Bronchial lymph node (tissue), 1 donor: ENCODE results near the genes IPO8 and TSPAN11.

DNA sequence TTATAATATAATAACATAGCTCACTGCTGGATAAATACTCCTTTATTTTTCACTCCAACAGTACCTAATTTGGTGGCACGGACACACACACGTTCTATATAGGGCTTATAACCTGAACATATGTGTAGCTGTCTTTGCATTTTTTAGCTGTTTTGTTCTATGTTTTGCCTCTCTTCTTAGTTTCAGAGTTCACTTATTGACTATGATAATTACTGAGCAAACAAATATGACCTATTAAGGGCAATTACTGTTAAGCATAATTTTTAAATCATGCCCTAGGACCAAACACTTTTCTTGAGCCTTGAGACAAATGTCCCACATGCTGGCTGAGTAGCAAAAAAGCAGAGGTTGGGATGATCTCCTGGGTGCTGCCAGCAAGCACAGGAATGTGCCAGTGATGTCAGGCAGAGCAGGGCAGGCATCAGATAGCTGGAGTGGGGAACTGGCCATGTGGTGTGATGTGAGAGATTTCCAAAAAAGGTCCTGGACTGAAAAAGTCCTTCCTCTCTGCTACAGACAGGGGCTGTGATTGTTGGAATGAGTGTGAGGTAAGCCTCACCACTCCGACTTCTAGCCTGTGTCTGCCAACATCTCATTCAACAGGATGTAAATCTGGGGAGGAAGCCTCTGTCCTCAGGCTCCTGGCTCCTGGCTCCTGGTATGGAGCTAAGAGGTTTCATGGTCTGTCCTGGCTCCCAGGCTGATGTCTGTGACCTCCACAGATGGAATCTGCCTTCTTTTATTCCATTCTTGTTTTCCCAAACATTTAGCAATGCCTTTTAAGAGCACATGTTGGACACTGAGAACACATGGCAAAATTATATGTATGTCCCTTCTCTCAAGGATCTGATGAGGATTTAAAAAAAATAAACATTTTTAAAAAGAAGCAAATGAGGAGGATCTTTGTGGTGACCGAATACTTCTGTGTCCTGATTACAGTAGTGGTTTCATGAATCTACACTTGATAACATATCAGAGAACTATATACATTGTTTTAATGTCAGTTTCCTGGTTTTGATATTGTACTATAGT is 50.2 kb upstream of the STK38L start:
- PRO-cap: unidirectional peak, plus-strand start at position 599 of the sequence

DNA sequence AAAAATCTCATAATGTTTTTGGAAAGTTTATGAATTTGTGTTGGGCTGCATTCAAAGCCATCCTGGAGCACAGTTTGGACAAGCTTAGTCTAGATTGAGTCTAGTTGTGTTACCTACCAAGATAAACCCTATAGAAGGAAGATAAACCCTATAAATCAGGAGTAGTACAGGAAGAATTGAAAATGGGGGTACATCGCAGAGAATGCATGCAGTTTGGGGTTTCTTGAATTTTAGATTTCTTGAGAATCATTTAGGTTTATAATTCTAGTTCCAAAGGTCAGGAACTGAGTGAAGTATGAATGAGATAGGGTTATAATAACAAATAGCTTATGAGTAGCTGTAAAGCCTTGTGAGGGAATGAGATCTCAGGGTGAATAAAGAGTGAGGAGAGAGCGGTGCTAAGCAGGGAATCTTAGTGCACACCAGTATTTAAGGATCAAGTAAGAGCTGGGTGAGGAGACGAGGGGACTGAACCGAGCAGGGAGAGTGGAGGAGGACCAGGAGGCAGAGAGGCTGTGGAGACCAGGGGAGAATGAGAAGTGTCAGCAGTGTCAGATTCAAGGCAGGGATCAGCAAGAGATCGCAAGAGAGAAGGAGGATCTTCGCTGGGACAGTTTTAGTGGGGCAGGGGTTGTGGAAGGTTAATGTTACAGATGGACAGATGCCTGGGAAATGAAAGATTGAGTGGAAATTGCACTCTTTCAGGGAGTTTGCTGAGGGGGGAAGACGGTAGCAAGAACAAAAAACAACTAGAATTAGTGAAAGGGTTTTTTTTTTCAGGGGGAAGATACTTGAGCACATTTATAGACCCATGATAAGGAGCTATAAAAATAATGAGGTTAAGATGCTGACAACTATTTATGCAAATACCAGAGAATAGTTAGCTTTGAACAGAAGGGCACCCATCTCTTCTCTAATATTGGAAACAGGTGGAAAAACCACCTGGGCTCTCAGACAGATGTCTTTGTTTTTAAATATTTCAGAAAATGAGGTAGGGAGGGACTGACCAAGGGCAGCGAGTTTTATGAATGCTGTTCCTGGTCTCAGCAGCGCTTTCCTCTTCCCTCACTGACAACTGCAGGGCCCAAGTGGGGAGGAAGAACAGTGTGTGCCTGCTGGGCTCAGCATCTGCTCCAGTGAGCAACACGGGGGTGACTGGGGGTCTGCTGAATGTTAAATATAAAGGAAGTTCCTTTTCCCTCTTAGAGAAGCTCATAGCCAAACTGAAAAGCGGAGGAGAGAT is 46.8 kb downstream of the BMAL2 start:
- PRO-cap: no peak

GRCh38 chr12:27460345-27461289 is 14.1 kb downstream of the SMCO2 start:
- PRO-cap: no peak

DNA sequence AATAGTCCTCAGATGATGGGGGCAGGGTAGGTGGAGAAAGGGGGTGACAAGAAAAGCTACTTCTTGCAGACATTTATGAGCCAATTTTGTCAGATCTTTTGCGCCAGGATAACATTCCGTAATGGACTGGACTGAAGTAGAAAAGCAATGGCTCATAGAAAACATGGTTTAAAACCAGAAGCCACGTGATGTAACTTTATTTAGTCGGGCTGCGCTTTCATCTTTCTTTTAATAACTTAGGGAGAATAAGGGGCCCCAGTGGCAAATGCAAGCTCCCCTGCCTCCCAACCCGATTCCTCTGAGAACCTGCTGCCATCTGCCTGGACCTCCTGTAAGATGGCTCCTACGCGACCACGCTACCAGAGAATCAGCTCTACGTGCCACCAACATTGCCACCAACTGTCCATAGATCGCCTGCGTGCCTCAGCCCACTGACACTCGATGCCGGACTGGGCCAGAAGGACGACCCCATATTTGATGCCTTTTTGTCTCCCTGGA is 794 bp upstream of the KLHL42 start:
- PRO-cap: unidirectional peak, plus-strand start at position 434 of the sequence

- PRO-cap: no peak
Measured at GRCh38 chr12:27898025-27898318, 74.6 kb downstream of the PTHLH start.

- PRO-cap: no peak
Measured at GRCh38 chr12:28242017-28242821, 52.0 kb downstream of the CCDC91 start.

DNA sequence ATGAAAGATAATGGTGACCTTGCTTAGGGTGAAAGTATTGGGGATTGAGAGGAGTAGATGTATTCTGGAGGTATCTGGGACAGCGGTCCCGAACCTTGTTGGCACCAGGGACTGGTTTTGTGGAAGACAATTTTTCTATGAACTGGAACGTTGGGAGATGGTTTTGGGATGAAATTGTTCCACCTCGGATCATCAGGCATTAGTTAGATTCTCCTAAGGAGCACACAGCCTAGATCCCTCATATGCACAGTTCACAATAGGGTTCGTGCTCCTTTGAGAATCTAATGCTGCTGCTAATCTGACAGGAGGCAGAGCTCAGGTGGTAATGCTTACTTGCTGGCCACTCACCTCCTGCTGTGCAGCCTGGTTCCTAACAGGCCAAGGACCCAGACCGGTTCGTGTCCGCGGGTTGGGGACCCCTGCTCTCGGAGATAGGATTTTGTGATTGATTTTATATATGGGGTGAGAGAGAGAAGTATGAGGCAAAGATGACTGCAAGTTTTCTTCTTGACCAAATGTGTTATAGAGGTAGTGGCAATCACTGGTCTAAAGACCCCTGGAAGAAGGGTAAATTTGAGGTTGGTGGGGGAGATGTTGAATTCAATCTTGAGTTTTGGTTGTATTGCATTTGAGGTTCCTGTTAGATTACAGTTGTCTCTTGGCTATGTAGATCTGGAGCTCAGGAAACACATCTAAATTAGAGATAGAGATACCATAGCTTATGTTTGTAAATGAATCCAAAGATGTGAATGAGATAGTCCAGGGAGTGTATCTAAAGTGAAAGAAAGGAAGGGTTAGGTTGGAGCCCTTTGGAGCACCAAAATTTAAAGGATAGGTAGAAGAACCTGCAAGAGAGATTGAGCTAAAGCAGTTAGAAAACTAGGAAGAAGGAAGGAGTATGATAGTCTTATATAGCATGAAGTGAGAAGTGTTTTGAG is 57.7 kb downstream of the CCDC91 start:
- PRO-cap: no peak

GRCh38 chr12:28342053-28343333 is 152.2 kb downstream of the CCDC91 start:
- PRO-cap: no peak

- PRO-cap: no peak
Measured at GRCh38 chr12:28450082-28450638, 259.9 kb downstream of the CCDC91 start.

DNA sequence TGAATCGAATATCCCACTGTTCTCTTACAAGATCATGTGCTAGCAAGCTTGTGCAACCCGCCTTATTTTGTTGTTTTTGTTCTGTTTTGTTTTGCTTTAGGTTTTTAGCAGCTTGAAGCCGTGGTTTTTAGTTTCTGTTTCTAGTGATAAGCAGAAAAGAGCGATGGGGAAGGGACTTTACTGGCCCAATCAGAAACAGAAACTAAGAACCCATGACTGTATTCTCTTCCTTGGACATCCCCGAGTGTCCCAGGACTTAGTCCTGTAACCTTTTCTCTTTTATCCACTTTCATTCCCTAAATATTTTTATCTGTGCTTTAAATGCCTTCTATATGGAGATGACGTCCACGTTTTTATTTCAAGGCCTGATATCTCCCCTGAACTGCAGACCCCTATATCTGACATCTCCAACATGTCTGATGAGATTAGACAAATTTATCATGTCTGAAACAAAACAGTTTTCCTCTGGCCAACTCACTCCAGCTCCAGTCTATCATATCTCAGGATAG is 353.1 kb downstream of the CCDC91 start:
- PRO-cap: no peak

- PRO-cap: no peak
Measured at GRCh38 chr12:29230175-29230781, 81.2 kb downstream of the FAR2 start.

GRCh38 chr12:29547175-29547449 is 49.6 kb upstream of the OVCH1 start:
- PRO-cap: unidirectional peak, minus-strand start at chr12:29547283

GRCh38 chr12:29707962-29708482 is 75.7 kb downstream of the TMTC1 start:
- PRO-cap: no peak

GRCh38 chr12:29754606-29755006 is 29.1 kb downstream of the TMTC1 start:
- PRO-cap: no peak

DNA sequence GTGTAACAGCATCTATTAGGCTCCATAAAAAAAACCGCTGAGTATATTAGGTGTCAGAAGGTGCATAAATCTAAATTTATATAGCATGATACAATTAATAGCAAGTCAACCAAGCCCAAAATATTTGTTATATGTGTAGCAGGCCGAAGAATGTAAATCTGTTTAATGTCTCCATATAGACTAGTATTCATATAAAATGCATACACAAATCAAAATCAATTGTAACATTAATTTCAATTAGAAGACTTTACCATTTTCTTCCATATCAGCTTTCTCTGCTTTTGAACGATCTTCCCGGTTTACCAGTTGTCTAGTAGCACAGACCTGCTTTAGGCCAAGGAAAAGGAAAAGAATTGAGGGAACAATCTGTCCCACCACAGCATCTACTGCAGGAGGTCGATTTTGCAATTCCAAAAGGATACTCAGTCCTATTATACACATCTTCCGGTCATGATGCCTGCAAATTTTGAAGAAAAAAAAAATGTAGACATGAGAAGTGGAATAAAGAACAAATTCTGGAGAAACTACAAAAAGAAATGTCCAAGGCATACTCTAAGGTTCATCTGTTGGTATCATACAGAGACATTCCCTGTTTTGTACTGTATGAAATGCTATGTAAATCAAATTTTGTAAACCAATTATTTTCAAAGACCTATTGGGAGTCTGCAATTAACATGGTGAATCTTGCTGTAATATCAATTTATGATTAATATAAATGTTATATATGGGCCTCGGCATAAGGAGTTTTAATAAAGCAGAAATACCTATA is 58.8 kb downstream of the IPO8 start:
- PRO-cap: no peak

GRCh38 chr12:30695247-30696333 is at the start of gene IPO8:
Gene IPO8, minus strand, starts transcription at chr12:30695869.
- PRO-cap: bidirectional peak, plus-strand start at chr12:30696034, minus-strand start at chr12:30696038

DNA sequence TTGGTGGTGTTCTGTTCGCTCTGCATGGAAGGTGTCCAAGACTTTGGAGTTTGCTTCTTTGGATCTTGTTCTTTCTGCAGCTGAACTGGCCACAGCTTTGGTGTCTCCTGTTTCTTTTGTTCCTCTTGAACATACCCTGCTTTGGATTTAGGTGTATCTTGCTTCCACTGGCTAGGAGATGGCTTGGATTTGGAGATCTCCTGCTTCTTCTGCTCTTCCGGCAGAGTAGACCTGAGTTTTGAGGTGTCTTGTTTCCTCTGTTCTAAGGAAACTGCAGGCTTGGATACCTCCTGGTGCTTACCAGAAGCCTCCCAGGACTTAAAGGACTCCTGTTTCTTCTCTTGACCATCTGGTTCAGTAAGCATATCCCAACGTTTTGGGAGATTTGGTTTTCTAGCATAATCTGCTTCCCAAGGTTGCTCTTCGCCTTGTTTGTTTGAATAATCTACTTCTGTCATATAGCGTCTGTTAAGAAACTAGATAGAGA is 25.9 kb downstream of the CAPRIN2 start:
- PRO-cap: no peak

- PRO-cap: no peak
Measured at GRCh38 chr12:30822308-30823513, 68.0 kb upstream of the CAPRIN2 start.

- PRO-cap: unidirectional peak, plus-strand start at chr12:30926702
Measured at GRCh38 chr12:30925980-30927047, at the start of gene TSPAN11. Gene TSPAN11, plus strand, starts transcription at chr12:30926748.

DNA sequence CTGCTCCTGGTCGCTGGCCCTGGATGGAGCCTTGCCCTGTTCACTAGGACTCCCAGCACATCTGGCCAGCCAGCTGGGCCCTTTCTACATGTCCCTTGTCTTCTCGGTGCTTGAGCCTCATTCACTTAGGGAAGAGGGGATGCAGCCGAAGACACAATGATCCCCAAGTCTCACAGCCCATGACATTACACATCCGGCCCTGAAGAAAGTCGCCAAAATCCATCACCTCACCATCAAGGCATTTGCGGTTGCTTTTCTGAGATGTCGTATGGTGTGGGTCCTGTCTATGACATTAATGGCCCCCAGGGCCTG is 19.0 kb downstream of the TSPAN11 start:
- PRO-cap: no peak